Type B pancreatic cell (in vitro differentiated cells): ENCODE results near the genes KCNS1 and WFDC11.

DNA sequence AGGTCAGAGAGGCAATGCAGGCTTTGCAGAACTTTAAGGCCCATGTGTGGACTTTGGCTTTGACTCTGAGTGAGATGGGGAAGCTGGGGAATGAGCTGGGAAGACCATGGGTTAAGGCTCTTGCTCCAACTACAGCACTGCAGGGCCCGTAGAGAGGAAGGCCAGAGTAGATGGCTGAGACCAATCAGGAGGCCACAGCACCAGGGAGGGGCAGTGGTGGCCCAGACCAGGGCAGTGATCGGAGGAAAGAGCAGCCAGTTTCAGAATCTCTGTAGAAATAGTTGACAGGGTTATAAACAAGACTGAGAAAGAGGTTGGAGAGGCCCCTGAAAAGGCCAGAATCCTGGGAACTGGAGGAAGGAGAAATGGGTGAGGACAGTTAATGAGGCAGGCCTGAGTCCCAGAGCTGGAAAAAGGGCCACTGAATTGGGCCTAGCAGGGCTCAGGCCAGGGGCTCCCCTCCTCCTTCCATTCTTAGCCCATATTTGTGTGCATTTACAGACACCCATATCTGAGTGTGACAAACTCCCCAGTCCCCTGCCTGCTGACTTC lies 18.0 kb downstream of the ADA start:
- PRO-cap: no peak

- PRO-cap: no peak
These were observed 2.0 kb upstream of the PABPC1L start for GRCh38 chr20:44907612-44908461.

DNA sequence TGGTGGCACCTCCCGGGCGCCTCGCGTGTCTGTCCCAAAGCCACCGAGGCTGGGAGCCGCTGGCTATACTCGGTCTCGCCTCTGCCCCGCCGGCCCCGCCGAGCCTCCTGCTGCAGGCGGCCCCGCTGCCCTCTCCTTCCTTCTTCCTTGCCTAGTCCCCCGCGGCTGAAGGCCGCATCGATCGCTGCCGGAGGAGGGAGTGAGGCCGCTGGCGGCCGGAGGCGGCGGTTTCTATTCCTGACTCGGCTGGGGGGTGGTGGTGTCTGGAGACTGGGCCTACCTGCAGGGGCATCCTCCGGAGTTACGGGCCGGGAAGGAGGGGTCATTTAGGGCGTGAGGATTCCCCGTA lies at the start of gene KCNS1:
TSS of gene KCNS1 (minus strand) at position 204 of the 349 bp plus-strand sequence.
- PRO-cap: no peak

DNA sequence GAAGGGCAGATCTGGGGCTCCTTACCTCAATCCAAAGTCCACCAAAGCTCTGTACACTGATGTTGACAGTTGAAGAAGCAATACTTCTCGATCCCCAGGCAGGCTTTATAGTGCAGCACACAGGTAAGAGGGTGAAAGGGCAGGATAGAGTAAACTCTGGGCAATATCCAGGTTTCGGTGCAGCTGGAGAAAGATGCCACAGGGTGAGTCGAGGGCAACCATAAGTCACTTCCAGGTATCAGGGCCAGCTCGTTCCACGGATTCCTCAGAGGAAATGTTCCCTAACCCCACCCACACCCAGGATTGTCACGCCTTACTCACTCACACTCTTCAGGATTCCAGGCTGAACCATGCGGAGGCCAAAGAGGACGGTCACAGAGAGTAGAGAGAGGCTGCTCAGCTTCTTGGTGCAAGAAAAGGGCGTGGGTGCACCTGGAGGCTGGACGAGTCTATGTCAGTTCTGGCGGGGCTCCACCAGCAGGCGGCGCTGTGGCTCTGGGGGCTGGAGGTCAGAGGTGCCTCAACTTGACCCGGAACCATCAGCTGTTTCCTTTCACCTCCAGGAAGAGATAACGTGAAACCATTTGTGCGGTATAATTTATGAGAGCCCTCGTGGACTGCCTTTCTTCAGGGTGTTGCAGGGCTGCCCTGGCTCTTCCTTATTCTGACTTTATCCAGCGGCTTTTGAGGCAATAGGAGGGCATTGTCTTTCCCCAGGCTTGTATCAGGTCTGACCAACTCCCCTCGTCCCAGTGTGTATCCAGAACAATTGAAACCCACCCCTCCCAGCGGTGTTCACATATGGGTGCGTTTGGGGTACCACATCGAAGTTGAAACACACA lies 14.4 kb upstream of the WFDC12 start:
- PRO-cap: no peak

GRCh38 chr20:45326301-45326782 lies 18.2 kb upstream of the MATN4 start:
- PRO-cap: no peak

GRCh38 chr20:45373107-45374340 lies 4.6 kb downstream of the TP53TG5 start:
- PRO-cap: bidirectional peak, plus-strand start at chr20:45374067, minus-strand start at chr20:45373994

GRCh38 chr20:45407609-45407725 lies 622 bp upstream of the DBNDD2 start:
- PRO-cap: no peak

- PRO-cap: no peak
These were observed 20.9 kb downstream of the PIGT start for GRCh38 chr20:45436577-45437408.

- PRO-cap: no peak
These were observed at the start of gene WFDC11 for GRCh38 chr20:45670171-45670513. WFDC11 (minus strand) TSS chr20:45670239.

- PRO-cap: no peak
These were observed 4.7 kb downstream of the DNTTIP1 start for GRCh38 chr20:45796436-45796788.

- PRO-cap: no peak
These were observed 1.3 kb downstream of the SNX21 start for GRCh38 chr20:45834729-45835453.

DNA sequence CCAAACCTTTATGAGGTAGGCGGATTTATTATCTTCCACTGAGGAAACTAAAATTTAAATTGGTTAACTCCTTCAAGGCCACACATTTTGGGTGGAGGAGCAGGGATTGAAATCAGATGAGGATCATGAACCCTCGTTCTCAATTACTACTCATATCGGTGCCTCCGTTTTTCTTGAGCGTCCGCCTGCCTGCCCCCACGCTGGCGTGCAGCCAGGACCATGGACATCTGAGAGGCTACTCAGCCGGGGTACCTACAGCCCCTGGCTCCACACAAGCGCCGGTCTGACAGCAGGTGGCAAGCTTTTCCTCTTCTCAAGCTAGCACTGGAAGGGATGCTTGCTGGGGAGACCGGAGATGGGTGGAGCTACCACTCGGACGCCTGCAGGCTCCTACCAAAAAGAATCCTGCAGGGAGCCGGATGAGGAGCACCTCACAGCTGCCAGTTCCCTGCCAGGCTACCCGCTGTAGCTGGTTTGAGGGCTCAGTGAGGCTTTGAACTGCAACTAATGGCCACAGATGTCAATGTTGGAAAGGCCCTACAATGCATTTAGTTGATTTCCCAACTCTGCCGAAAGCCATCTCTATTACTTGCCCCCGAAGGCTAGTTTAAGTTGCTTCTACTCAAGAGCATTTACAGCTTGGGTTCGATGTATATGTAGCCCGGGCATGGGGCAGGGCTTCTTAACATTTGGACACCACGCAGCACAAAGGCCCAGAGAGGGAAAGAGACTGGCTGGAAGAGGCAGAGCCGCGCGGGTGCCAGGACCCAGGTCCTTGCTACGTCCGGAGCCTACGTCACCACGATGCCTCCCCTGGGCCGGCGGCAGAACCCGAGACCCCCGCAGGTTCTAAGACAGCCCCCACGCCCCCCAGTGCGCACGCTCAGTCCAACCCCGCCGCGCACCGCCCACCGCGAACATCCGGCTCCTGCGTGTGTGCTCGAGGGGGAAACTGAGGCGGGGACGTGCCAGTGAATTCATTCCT lies 687 bp upstream of the PCIF1 start:
- PRO-cap: bidirectional peak, plus-strand start at position 401 of the sequence, minus-strand start at position 280 of the sequence; bidirectional peak, plus-strand start at position 716 of the sequence, minus-strand start at position 430 of the sequence; unidirectional peak, minus-strand start at position 846 of the sequence; bidirectional peak, plus-strand start outside the sequence, minus-strand start at position 919 of the sequence

DNA sequence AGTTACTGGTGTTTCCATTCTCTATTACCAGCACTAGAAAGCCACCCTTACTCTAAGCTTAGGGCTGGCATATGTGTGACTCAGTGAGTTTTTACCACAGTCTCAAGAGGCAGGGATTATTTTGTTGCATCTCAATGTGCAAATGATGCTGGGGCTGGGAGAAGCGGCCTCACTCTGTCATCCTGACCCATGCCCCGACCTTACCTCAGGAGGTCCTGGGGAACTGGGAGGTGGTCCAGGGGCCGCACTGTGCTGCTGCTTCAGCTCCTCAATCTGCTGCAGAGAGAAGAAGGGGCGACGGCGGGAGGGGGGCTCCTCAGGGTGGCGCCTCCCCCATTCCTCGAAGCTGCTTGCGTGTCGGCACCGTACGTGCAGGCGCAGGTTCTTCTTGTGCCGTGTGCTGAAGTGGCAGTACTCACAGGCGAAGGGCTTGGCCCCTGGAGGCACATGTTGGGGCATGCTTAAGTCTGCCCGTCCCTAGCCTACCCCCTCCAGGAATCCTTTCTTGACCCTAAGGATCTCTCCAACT lies 12.9 kb downstream of the ZNF335 start:
- PRO-cap: no peak

DNA sequence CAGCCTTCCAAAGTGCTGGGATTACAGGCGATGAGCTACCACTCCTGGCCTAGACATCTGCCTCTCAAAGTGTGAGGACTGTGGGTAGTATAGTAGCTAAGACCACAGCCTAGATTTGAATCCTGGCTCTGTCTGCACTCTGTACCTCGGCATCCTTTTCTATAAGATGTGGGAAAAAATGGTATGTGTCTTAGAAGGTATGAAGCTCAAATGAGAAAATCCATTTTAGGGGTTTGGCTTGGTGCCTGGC lies 1.2 kb downstream of the ZNF335 start:
- PRO-cap: no peak

DNA sequence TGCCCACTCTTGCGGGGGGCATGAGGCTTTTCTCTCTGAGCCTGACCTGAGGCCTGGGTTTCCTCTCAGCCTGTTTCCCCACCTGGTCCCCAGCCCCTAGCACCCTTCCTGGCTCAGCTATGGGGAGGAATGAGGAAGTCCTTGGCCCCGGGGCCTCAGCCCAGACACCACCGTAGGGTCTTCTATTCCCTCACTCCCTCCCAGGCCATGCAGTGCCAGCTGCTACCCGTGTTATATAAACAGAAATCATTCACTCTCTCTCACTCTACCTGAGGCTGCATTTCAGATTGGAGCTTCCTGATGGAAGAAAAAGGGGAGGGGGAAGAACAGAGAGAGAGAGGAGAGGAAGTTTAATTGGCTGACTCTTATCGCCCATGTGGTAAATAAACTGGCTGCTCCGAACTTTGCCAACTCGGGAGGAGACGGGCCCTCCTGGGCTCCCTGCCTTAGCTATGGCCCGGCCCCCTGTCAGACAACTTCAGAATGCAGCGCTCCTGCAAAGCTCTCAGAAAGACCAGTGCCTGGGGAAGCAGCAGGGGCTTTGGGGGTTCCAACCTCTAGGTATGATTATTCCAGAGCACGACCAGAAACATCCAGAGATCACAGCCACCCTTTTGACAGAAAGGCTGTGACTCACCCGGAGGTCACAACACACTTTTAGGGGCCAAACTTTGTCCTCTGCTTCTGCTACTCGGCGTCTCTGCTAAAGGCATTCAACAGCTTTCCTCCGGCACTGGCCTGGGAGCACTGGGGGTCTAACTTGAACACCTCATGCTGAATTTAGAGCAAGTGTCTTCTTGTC lies 2.7 kb downstream of the CDH22 start:
- PRO-cap: no peak

GRCh38 chr20:46343551-46344087 lies 20.6 kb downstream of the SLC35C2 start:
- PRO-cap: unidirectional peak, minus-strand start at chr20:46343794

- PRO-cap: no peak
These were observed 15.4 kb upstream of the SLC35C2 start for GRCh38 chr20:46379612-46380100.

DNA sequence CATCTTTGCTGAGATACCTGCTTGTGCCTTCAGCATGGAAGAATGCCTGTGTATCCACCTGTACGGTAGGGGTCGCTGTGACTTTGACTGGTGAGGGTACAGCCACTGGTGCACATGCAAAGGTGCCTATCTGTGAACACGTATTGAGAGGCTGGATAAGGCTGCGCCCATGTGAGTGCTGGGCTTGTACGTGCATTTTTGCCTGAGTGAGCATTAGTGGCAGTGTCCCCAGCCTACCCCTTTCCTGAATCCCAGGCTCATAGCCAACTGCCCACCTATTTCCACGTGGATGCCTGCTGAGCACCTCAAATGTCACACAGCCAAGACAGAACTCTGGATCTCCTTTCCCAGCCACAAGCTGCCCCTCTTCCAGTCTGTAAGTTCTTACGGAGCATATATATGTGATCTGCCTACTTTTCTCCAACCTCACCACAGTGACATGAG lies 1.2 kb upstream of the SLC2A10 start:
- PRO-cap: no peak

DNA sequence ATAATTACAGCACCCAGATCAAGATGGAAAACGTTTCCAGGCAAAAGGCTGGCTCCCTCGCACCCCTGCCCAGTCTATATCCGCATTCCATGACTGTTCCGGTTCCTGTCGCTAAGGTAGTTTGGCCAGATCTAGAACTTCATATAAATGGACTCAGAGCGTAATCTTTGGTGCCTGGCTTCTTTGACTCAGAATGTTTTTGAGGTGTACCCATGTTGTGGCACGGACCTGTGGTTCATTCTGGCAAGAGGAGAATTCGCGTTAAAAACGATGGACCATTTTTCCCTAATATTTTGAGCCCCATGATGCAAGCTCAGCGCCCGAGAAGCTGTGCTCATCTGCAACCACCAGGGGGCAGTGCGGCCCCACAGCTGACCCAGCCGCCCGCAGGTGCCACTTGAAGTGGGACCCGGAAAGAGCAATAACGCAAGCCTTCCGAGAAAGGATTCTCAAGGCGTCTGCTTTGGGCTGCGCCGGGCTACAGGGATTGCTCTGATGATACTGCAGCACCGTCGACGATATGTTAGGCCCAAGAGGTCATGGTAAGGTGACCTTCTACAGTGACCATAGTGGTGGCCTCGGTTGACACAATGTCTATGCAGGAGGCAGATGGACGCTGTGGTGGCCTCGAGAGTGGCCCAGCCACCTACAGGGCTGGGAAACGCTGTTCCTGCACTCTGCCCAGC lies 160.2 kb downstream of the ZMYND8 start:
- PRO-cap: no peak

DNA sequence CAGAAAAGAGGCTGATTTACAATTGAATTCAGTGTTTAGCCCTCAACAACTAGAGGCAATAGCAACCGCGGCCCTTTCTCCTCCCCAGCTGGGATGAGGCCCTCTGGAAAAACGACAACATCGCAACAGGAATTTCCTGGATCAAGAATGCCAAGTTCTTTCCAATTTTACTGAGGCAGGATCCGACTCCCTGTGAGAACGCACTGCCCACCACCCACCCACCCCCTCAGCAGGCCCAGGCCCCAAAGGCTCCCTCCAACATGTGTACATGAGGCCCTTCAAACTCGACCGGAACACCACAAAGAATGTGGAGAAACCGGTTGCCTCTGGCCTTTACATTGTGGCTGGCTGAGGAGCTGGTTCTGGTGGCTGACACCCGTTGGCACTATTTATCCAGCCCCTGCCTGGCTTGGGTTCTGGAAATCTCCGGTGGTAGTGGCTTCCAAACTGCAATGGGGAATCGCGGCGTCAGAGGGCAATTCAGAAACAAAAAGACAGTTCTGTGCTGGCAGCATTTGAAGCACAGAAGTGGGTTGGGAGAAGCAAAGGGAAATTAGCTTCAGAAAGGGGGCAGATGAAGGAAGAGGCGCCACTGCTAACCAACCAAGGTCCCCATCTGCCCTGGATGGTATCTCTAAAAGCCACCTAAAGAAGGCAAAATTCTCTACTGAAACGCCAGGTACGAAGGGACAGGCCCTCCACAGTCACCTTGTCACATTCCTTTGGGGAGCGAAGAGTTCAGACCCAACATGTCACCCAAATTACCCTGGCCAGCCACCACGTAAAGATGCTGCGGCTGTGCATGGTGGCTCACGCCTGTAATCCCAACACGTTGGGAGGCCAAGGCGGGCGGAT lies 36.6 kb downstream of the ZMYND8 start:
- PRO-cap: no peak